ENCODE results near the genes OR7A17 and CYP4F12.

DNA sequence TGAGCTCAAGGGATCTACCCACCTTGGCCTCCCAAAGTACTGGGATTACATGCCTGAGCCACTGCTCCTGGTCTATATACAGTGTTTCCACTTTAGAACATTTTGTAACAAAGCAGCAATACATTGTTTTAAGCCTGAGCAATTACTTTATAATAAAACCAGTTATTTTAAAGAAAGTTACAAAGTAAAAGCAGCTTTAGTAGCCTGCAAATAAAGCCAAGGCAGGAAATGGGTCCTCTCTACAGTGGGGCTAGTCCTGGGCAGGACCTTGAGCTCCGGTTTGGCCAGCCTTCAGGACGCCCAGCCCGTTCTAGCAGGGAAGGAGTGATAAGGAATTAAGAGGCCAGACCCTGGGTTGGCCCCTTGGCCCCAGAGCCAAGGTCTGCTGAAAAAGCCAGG lies 4.1 kb downstream of the DNAJB1 start:
- PRO-cap, result no peak
- RRBS, result no CpG with 5 or more reads among the region's 3 CpGs

GRCh38 chr19:14515558-14515834 lies 2.7 kb downstream of the DNAJB1 start:
- PRO-cap, result no peak
- RRBS, result no CpG with 5 or more reads among the region's 4 CpGs

- PRO-cap, result no peak
- RRBS, result no CpG with 5 or more reads among the region's 14 CpGs
Observed at GRCh38 chr19:14542391-14543442, 13.3 kb downstream of the TECR start.

- PRO-cap, result no peak
- RRBS, result no CpG with 5 or more reads among the region's 41 CpGs
Observed at GRCh38 chr19:14563791-14564711, 7.8 kb downstream of the NDUFB7 start.

- PRO-cap, result no peak
- RRBS, result no CpG with 5 or more reads among the region's 12 CpGs
Observed at GRCh38 chr19:14577700-14578464, 5.0 kb upstream of the CLEC17A start.

DNA sequence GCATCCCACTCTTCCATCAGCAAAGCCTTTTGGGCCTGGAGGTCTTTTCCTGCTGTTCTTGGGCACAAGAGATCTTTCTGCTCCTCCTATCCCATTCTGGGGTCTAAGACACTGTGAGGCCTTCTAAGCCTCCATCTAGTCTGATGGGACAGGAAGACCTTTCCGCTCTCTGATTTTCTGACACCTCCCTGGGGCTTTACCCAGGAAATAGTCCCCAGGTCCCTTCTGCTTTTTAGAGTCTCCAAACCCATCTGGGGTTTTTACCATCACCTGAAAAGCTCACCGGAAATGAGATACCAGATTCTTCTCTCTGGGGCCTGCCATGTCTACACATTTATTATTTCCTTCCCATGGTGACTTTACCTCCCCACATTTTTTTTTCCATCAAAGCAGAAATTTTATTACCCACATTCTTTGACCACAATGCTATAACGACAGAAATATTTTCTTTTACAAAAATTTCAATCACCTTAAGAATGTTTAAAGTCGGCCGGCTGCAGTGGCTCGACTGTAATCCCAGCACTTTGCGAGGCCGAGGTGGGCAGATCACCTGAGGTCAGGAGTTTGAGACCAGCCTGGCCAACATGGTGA lies 21.2 kb downstream of the CLEC17A start:
- PRO-cap, result no peak
- RRBS, result no CpG with 5 or more reads among the region's 8 CpGs

- PRO-cap, result no peak
- RRBS, result no CpG with 5 or more reads among the region's 5 CpGs
Observed at GRCh38 chr19:14714741-14715047, 24.8 kb downstream of the ZNF333 start.

DNA sequence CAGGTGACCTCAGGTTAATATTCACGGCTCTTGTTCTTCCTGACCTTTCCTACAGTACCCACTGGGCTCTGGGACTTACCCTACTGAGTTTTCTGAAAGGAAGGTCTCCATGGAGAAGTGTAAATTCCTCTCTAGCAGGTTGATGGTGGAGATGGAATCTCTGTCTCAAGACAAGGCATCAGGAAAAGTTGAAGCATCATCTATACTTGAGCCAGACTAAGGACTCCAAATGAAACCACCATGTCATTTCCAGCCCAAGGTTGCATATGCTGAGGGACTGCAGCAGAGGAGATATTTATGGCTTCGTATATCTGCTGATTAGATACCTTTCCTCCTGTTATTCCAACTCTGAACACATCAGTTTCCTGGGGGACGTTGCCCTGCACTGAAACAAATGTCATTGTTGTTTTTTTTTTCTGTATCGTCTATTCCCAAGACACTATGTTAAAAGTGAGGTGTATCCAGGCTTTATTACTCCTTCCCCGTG lies at the start of gene OR7A17:
Gene OR7A17, minus strand, starts transcription at position 271 of the 487 bp plus-strand sequence.
- PRO-cap, result no peak
- RRBS, result no CpG with 5 or more reads among the region's 5 CpGs

GRCh38 chr19:15124502-15124907 lies 1.1 kb downstream of the ILVBL start:
- PRO-cap, result no peak
- RRBS, result no CpG with 5 or more reads among the region's 9 CpGs

GRCh38 chr19:15219965-15220249 lies 12.3 kb downstream of the EPHX3 start:
- PRO-cap, result no peak
- RRBS, result no CpG with 5 or more reads among the region's 5 CpGs

DNA sequence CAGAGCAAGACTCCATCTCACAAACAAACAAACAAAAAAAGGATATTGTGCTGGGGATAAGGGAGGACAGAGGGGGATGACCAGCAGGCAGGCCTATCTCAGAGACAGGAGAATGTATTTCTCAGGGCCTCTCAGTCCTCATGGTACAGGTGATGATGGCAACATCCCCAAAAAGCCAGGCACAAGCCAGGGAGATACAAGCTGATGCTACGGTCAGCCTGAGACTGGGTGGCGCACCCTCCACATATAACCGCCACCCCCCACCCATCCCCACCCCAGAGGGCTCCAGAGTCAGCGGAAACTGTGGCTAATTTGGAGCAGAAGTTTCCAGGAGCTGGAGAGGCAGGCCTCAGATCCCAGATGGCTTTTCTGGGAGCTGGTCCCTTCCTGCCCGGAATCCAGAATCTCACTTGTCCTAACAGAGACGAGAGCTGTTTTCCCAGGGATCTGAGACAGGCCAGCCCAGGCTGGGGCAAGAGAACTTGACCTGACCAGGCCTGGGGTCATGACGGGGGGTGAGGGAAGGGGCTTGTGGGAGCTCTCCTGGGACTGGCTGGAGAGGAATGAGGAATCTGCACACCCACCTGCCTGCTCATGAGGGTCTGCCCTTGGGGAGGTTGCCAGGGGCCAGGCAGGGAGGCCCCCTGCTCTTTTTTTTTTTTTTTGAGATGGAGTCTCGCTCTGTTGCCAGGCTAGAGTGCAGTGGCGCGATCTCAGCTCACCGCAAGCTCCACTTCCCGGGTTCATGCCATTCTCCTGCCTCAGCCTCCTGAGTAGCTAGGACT lies 6.5 kb downstream of the EPHX3 start:
- PRO-cap, result no peak
- RRBS, result no CpG with 5 or more reads among the region's 12 CpGs

DNA sequence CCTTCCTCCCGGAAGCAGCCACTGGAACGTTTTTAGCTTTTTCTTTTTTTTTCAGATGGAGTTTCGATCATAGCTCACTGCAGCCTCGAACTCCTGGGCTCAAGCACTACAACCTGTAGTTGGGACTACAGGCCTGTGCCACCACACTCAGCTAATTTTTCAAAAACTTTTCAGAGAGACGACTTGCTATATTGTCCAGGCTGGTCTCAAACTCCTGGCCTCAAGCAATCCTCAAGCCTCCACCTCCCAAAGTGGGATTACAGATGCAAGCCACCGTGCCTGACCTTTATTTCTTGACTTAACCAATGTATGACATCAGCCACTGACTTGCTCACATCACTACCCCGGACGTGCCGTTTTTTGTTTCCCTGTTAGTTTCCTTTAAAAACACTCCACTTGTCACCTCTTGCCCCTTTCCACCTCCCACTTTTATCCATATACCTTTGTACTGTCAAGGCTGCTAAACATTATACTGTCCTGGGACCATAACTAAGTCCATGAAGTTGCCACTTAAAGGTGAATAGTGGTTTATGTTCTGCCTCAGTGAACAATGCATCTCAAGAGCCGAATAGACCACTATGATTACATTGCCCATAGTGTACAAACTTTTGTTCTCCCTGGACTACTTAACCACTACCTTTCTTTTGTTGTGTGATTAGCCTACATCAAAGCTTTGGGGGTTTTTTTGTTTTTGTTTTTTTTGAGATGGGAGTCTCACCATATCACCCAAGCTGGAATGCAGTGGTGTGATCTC lies 2.2 kb upstream of the EPHX3 start:
- PRO-cap, result no peak
- RRBS, result 13% methylated on average over 3 of the region's 10 CpGs

DNA sequence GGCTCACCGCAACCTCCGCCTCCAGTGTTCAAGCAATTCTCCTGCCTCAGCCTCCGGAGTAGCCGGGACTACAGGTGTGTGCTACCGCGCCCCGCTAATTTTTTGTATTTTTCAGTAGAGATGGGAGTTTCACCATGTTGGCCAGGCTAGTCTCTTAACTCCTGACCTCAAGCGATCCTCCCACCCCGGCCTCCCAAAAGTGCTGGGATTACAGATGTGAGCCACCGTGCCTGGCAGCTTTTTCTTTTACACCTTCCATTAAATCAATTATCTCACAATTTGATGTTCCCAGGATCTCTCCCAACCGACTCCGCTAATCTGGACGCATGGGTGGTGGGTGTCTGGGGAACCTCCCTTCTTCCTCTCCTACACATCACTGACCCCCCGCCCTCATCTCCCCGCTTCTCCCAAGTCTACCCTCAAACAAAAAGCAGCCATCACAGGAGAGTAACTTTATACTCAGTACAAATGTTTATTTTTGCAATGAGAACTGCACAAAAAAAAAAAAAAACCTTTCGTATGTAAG lies 2.9 kb upstream of the EPHX3 start:
- PRO-cap, result no peak
- RRBS, result no CpG with 5 or more reads among the region's 16 CpGs

- PRO-cap, result no peak
- RRBS, result no CpG with 5 or more reads among the region's 17 CpGs
Observed at GRCh38 chr19:15247501-15248555, 15.6 kb upstream of the EPHX3 start.

DNA sequence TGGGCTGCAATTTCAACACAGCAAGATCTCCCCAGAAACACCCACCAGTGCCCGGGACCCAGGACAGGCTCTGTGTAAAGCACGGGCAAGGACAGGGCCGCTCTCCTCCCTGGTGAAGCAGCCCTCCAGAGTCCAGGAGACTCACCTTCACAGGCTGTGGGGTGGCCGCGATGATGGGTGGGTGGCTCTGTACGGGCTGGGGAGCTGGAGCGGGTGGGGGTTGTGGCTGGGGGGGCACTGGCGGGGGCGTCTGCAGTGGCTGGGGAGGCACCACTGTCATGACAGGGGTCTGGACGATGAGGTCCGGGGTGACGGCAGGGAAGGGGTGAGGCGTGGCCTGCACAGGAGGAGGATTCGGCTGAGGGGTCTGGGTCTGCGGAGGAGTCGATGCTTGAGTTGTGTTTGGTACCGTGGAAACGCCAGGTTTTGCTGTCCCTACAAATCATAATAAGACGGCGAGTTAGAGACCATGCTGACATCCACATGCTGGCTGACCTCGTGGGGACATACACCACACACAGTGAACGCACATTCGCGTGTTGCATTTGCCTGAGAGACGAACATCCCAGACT lies 33.0 kb upstream of the EPHX3 start:
- PRO-cap, result no peak
- RRBS, result no CpG with 5 or more reads among the region's 25 CpGs

- PRO-cap, result no peak
- RRBS, result no CpG with 5 or more reads among the region's 52 CpGs
Observed at GRCh38 chr19:15372685-15373626, 6.6 kb downstream of the AKAP8 start.

GRCh38 chr19:15381569-15382278 lies 2.1 kb upstream of the AKAP8 start:
- PRO-cap, result no peak
- RRBS, result no CpG with 5 or more reads among the region's 8 CpGs

DNA sequence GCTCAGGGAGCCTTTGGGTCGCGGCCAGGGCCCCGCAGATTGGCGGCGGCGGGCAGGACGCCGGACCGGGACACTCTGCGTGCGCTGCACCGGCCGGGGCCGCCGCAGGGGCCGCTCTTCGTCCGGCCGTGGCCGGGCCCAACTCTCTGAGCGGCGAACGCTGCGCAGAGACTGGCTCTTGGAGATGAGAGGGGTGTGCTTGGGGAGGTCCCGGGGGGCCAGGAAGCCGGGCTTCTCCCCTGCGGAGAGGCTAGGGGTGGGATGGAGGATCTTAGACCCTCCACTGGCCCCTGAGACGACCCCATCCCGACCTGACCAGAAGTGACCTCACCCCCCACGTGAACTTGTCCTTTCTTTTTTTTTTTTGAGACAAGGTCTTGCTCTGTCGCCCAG lies 3.5 kb upstream of the WIZ start:
- PRO-cap, result no peak
- RRBS, result 78% methylated on average over 12 of the region's 31 CpGs

DNA sequence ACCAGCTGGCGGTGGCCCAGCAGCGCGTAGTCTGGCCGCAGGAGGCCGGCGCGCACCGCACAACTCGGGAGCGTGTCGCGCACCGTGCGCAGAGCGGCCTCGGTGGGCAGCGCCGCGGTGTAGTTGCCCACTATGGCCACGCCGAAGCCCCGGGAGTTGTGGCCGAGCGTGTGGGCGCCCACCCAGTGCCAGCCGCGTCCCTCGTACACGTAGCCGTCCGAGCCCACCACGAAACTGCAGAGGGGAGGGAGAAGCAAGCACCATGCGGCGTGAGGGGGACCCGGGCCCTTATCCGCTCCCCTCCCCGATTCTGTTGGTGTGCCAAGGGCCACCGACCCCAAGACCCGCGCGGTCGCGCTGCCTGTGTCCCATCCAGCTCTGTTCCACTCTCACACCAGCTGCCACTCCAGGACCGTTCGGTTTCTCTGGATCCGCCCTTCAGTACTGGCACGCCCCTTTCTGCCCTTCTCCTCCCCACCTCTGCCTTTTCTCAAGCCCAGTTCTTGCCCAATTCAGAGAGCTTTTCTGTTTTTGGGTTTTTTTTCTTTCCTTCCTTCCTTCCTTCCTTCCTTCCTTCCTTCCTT lies 5.4 kb upstream of the RASAL3 start:
- PRO-cap, result no peak
- RRBS, result 73% methylated on average over 5 of the region's 47 CpGs

DNA sequence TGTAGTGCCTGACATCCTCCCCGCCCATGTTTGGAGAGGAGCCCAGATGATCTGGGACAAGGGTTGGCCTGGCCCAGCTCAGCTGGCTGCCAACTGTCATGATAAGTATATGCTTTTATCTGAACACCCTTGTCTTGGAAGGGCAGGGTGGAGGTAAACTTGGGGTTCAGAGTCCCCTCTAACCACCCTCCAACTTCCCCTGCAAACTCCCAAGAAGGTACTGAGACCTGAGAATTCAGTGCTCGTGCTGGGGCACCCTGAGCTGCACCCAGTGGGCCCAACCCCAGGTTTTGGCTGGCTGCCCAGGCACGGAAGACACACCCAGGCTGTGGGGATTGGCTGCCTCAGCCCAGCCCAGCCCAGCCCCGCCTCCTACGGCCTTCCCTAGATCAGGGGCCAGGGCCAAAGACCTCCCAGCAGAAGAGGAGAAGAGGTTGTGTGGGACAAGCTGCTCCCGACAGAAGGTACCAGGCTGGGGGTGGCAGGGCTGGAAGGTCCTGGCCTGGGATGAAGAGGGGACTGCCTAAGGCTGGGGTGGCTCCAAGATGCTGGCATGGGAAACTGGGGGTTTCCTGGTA lies at the start of gene CYP4F12:
Gene CYP4F12, plus strand, starts transcription at position 416 of the 578 bp plus-strand sequence.
- PRO-cap, result no peak
- RRBS, result no CpG with 5 or more reads among the region's 6 CpGs